Spleen (tissue), 7 donors: ENCODE results near the genes PNMA3 and PWWP4.

DNA sequence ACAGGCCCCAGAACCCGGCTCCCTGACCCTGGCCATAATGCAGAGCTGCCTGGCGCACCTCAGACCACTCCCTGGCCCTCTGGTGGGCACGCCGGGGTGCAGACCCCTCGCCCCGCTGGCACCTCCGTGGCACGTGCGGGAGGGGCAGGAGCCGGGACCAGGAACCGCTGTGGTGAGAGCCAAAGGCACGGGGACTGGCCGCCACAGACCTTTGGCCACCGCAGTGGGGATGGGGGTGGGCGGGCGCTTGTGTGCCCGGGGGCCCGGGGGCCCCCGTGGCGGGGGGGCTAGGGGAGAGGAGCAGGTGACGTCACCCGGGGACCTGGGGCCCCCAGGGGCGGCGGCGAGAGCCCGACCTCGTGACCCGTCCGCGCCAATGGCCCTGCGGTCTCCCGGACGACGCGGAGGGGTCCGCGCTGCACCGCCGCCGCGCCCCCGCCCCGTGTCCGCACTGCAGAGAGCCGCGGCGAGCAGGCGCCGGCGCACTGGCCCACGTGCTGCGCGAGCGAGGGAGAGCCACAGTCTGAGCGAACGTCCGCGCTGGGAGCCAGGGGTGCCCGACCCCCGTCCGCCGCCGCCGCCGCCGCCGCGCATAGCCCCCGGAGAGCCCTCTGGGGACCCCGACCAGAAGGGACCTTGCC lies at the start of gene PNMA3:
Gene PNMA3, plus strand, starts transcription at position 483 of the 641 bp plus-strand sequence.
- PRO-cap, 4 experiments: no peak in any of the 4 experiments
- RAMPAGE, long total RNA, 4 experiments: no peak in any of the 4 experiments

DNA sequence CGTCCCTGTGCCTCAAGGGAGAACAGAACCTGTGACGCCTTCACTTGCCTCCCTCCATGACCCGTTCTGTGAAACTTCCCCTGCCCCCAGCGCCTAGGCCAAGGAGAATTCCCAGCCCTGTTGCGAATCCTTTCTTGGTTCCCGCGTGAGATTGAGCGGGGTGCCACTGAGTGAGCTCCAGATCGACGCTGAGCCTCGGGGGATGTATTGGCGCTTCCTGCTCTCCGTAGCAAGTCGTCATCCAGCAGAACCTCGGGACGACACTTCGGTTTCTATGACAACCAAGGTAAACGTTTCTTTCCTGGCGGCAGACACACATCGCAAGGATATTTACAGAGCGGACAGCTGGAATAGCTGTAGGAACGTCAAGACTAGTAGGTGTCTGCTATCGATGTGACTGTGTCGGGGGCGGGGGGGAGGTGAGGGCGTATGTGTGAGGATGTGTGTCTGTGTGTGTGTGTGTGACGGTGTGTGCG lies at the start of gene PWWP4:
Gene PWWP4, plus strand, starts transcription at position 297 of the 476 bp plus-strand sequence.
- PRO-cap, 4 experiments: no peak in any of the 4 experiments
- RAMPAGE, long total RNA, 4 experiments: no peak in any of the 4 experiments

- PRO-cap, 4 experiments: no peak in any of the 4 experiments
- RAMPAGE, long total RNA, 4 experiments: no peak in any of the 4 experiments
These were observed 19.2 kb downstream of the PNMA6E start for GRCh38 chrX:153381630-153382641.

- PRO-cap, 4 experiments: peak in 2 of 4 experiments; most common minus-strand start chrX:153494724 (in 2)
- RAMPAGE, long total RNA, 4 experiments: no peak in any of the 4 experiments
These were observed 359 bp upstream of the BGN start for GRCh38 chrX:153494460-153494781.

DNA sequence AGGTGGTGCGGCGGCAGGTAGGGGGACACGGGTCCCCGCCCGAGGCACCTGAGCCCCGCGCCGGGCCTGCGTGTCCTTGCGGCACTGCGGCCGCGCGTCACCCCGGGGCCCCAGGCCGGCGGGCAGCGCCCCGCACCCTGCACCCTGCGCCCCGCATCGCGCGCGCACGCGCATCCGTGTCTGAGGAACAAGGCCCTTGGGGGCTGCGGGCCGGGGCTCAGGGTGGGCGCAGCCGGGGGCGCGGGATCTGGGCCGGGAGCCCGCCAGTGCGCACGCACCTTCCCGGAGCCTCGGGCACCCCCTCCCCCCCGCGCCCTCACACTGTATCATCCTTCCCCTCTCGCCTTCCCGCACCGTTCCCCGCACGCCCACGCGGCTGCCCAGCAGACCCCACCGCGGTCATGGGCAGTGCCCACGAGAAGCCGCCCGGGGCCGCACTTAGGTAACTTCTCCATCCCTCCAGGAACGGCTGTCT lies 564 bp downstream of the ATP2B3 start:
- PRO-cap, 4 experiments: peak in 2 of 4 experiments; most common plus-strand start position 222 of the sequence (in 2)
- RAMPAGE, long total RNA, 4 experiments: no peak in any of the 4 experiments

DNA sequence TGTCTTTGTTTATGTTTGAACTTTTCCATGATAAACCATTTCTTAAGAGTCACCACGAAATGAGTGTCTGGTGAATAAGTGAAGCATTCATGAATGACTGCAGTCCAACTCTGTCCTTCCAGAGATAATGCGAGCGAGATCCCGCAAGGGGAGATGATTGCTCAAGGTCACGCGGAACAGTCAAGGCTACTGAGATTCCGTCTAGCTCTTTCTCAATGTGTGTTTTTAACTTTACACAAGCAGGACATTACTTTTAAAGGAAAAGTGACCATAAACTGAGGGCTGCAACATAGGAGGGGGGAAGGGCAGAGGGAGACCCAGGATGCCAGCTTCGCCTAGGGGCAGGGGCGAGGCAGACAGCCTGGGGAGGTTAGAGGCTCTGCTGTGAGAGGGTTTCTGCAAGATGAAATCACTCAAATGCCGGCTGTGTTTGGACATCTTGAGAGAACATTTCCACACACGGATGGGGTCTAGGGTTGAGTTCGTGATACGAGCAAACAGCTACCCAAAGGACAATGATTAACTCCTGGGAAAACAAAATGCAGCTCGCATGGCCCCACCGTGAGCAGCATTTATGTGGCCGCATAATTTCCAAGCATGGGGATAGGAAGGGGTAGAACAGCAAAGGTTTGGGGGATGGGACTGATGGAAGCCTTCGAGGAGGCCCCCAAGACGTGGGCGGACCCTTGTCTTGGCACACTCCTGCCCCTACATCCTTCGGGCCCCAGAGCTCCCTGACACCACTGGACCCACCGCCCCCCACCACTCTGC lies 23.9 kb upstream of the CCNQ start:
- PRO-cap, 4 experiments: no peak in any of the 4 experiments
- RAMPAGE, long total RNA, 4 experiments: no peak in any of the 4 experiments

GRCh38 chrX:153684122-153684834 lies 3.4 kb upstream of the SLC6A8 start:
- PRO-cap, 4 experiments: no peak in any of the 4 experiments
- RAMPAGE, long total RNA, 4 experiments: no peak in any of the 4 experiments

DNA sequence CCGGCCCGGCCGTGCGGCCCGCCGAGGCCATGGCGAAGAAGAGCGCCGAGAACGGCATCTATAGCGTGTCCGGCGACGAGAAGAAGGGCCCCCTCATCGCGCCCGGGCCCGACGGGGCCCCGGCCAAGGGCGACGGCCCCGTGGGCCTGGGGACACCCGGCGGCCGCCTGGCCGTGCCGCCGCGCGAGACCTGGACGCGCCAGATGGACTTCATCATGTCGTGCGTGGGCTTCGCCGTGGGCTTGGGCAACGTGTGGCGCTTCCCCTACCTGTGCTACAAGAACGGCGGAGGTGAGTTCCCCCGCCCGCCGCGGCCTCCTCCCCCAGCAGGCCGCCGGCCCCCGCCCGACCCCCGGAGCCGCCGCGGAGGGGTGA lies 807 bp downstream of the SLC6A8 start:
- PRO-cap, 4 experiments: no peak in any of the 4 experiments
- RAMPAGE, long total RNA, 4 experiments: no peak in any of the 4 experiments

DNA sequence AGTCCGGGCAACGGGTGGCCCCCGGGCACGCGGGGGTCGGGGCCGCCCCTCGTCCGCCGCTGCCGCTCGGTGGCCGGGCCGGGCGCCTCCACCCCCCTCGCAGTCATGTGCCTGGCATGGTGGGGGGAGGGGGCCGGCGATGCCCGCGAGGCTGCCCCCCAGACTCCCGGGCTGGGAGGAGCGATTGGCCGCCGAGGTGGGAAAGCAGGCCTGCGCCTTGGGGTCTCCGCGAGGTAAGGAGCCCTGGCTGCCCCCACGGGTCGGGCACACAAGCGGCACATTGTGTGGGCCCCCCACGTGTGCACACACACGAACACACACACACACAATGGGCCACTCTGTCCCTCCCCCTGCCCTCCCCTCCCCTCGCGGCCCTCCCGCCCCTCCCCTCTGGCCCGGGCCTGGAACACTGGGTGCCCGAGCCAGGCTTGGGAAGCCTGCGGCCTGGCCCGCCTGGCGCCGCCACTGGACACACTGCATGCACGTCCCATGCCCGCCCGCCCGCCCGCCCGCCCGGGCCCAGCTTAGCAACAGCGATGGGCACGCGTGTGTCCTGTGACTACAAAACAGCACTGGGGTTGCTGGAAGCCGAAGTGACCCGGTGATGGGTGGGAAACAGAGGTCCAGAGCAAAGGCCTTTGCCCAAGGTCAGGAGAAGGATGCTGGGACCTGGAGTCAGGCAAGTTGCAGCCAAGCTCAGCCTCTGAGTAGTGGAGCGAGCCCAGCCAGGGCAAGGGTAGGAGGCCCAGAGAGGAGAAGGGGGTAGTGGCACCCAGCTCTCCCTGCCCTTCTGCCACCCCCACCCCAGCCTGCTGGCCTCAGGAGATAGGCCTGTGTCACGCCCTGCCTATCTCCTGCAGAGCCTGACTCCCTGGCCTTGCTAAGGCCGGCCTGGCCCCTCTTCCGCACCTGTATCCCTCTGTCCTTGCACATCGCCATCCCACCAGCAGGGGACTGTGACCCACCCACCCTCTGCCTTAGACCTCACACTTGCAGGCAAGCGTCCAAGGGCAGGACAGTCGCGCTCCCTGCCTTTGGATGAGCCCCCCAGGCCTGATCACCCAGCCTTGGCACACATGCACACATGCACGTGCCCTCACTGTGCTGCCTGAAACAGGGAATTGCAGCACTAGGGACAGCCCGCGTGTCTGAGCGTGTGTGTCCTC lies 1.6 kb downstream of the SLC6A8 start:
- PRO-cap, 4 experiments: no peak in any of the 4 experiments
- RAMPAGE, long total RNA, 4 experiments: no peak in any of the 4 experiments

DNA sequence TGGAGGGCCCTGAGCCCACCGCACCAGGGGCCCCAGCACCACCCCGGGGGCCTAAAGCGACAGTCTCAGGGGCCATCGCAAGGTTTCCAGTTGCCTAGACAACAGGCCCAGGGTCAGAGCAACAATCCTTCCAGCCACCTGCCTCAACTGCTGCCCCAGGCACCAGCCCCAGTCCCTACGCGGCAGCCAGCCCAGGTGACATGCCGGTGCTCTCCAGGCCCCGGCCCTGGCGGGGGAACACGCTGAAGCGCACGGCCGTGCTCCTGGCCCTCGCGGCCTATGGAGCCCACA lies 356 bp downstream of the ABCD1 start:
- PRO-cap, 4 experiments: no peak in any of the 4 experiments
- RAMPAGE, long total RNA, 4 experiments: no peak in any of the 4 experiments

- PRO-cap, 4 experiments: peak in 4 of 4 experiments; most common plus-strand start chrX:153726383 (in 2); most common minus-strand start chrX:153726253 (in 2)
- RAMPAGE, long total RNA, 4 experiments: no peak in any of the 4 experiments
These were observed 1.3 kb downstream of the ABCD1 start for GRCh38 chrX:153725801-153726504.

DNA sequence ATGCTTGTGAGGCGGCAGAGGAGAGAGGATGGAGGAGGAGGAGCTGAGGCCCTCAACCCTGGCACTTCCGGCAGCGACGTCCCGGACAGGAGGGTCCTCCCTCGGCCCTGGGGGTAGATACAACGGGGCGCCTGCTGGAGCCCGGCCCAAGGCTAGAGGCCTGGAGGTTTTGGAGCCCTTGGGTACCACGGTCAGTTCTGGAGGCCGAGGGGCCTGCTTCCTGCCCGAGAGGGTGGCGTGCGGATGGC lies 13.5 kb downstream of the SSR4 start:
- PRO-cap, 4 experiments: no peak in any of the 4 experiments
- RAMPAGE, long total RNA, 4 experiments: no peak in any of the 4 experiments

DNA sequence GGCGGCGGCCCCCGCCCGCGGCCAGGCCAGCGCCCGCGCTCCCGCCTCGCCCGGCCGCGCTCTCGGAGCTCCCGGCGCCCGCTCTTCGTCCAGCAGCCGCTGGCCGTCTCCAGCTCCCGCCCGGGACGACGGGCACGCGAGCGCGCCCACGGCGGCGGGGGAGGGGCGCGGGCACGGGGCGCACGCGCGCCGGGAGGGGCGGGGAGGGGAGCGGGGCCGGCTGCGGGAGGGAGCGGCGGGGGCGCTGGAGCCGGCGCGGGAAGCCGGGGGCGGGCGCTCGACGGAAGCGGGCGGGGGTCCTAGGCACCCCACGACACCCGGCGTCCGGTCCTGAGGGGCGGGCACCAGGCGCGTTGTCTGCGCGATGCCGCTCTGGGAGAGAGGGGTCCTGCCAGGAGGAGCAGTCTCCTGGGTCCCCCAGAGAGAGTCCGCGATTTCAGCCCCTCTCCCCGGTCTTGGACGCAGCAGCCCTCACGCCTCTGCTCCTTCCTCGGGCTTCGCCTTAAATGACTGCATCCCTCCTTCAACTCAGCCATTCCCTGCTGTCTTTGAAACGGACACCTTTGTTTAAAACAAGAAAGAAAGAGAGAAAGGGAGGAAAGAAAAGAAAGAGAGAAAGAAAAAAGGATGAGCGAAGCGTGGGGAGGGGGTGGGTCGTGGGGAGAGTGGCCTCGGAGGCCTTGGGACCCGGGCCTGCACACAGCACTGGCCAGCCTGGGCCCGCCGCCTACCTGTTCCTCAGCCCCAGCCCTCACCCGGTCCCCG lies 615 bp upstream of the PDZD4 start:
- PRO-cap, 4 experiments: peak in 4 of 4 experiments; most common minus-strand start position 127 of the sequence (in 4)
- RAMPAGE, long total RNA, 4 experiments: no peak in any of the 4 experiments

- PRO-cap, 4 experiments: peak in 3 of 4 experiments; most common minus-strand start chrX:153904225 (in 3)
- RAMPAGE, long total RNA, 4 experiments: no peak in any of the 4 experiments
These were observed 470 bp upstream of the AVPR2 start for GRCh38 chrX:153904028-153904378.

GRCh38 chrX:154014170-154014679 lies 5.5 kb downstream of the IRAK1 start:
- PRO-cap, 4 experiments: no peak in any of the 4 experiments
- RAMPAGE, long total RNA, 4 experiments: start-site peak on the minus strand in 1 of 4 experiments, at chrX:154014061-154014477 at its widest, 15 reads per replicate

- PRO-cap, 4 experiments: no peak in any of the 4 experiments
- RAMPAGE, long total RNA, 4 experiments: no peak in any of the 4 experiments
These were observed 20.5 kb upstream of the IRAK1 start for GRCh38 chrX:154040096-154040712.

DNA sequence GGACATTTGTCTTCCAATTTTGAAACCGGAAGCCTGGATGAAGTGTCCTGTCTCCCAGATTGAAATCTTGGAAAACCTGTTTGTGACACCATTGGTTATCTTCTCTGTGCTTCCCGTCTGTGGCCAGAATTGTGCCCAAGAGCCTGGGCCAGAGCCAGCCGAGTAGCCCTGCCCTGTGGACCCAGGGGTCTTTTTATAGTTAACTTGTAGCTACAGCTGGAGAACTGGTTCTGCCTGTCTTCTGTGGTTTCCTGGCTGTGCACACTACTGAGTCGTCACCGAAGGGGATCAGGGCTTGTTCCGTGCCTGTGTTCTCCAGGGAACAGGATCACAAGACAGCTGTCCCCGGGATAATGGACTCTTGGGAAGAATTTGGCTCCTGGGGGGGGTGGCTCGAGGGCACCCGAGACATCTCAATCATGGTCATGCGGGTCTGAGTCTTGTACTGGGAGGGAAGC lies 22.1 kb upstream of the OPN1LW start:
- PRO-cap, 4 experiments: no peak in any of the 4 experiments
- RAMPAGE, long total RNA, 4 experiments: no peak in any of the 4 experiments

GRCh38 chrX:154359613-154359967 lies 14.8 kb downstream of the FLNA start:
- PRO-cap, 4 experiments: no peak in any of the 4 experiments
- RAMPAGE, long total RNA, 4 experiments: no peak in any of the 4 experiments

GRCh38 chrX:154369303-154370247 lies 4.9 kb downstream of the FLNA start:
- PRO-cap, 4 experiments: peak in 4 of 4 experiments; most common plus-strand start chrX:154369751 (in 2); most common minus-strand start chrX:154369444 (in 3)
- RAMPAGE, long total RNA, 4 experiments: no peak in any of the 4 experiments

DNA sequence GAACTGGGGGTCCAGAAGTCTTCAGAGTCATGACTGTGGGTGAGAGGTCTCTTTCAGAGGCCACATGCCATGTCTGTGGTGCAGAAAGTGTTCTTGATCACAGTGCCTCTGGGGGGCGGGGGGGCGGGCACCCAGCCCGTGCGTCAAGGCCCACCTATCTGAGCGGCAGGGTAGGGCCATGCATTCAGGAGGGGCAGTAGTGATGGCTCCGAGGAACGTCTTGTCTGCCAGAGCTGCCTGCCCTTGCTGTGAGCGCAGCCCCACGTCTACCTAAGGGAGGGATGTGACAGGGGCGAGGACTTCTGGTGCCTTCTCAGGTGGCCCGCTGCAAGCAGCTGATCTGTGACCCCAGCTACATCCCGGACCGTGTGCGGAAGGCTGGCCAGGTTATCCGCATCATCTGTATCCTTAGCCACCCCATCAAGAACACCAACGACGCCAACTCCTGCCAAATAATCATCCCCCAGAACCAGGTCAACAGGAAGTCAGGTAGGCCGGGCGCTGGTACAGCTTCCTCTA lies 2.6 kb upstream of the FAM50A start:
- PRO-cap, 4 experiments: no peak in any of the 4 experiments
- RAMPAGE, long total RNA, 4 experiments: no peak in any of the 4 experiments